Measurements from ENCODE around the genes SENP5, MELTF, RUBCN, RPL35A and LMLN.

GRCh38 chr3:196631907-196632932, 7.3 kb upstream of the NRROS start:
- PRO-cap, 2 experiments: peak in 2 of 2 experiments; most common plus-strand start chr3:196632567 (in 1); most common minus-strand start chr3:196632618 (in 2)

GRCh38 chr3:196867236-196868028, at the start of gene SENP5:
Gene SENP5 (plus strand): TSS chr3:196867920.
- PRO-cap, 2 experiments: peak in 2 of 2 experiments; most common plus-strand start chr3:196867920 (in 2); most common minus-strand start chr3:196867750 (in 2)

DNA sequence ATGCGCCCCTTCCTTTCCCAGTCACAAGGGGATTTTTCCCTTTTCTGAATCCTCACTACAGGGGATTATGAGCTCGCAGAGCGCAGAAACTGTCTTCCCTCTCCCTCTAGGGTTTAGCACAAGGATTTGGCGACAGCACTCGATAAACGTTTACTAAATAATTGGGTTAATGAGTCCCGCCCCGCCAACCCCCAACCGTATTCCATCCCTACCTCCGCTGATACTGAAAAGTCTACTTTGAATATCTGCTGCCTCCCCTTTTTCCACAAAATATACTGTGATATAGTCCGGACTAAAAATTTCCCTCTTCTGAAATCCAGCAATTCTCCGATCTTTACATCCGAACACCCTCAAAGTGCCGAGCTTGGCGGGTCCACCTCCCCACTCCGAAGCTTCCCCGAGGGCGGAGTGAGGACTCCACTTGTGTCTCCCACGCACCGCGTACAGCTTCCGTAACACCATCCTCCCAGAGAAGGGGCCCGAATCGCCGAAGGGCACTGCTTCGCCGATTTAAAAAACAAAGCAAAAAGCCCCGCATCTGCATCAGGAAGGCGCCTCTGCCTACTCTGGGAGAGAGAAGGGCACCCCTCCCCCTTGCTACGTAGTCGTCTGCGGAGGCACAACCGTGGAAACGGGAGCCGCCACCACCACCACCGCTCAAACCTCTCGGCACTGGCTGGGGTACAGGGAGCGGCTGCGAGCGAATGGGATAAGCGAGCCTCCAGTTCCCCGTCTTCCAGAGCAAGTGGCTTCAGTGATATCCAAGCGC, 647 bp downstream of the NCBP2 start:
- PRO-cap, 2 experiments: no peak in any of the 2 experiments

- PRO-cap, 2 experiments: no peak in any of the 2 experiments
These were observed 5.8 kb downstream of the NCBP2AS2 start for GRCh38 chr3:196948112-196948793.

- PRO-cap, 2 experiments: peak in 2 of 2 experiments; most common plus-strand start chr3:197029917 (in 2); most common minus-strand start chr3:197029811 (in 1)
These were observed at the start of gene MELTF for GRCh38 chr3:197029268-197030430. Gene MELTF (minus strand): TSS chr3:197029817.

GRCh38 chr3:197119251-197119969, 89.8 kb upstream of the MELTF start:
- PRO-cap, 2 experiments: no peak in any of the 2 experiments

DNA sequence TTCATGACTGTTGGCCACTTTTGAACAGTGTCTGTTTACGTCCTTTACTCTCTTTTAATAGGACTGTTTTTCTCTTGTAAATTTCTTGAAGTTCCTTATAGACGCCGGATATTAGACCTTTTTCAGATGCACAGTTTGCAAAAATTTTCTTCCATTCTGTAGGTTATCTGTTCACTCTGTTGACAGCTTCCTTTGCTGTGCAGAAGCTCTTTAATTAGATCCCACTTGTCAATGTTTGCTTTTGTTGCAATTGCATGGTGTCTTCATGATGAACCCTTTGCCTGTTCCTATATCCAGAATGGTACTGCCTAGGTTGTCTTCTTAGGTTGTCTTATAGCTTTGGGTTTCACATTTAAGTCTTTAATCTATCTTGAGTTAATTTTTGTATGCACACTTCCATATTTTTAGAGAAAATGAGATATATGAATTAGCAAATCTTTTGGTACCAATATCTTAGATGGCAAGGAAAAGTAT, 127.9 kb downstream of the DLG1 start:
- PRO-cap, 2 experiments: no peak in any of the 2 experiments

- PRO-cap, 2 experiments: no peak in any of the 2 experiments
These were observed 82.2 kb downstream of the DLG1 start for GRCh38 chr3:197216191-197216611.

- PRO-cap, 2 experiments: no peak in any of the 2 experiments
These were observed 62.1 kb downstream of the DLG1 start for GRCh38 chr3:197236198-197236776.

- PRO-cap, 2 experiments: no peak in any of the 2 experiments
These were observed 18.1 kb downstream of the DLG1 start for GRCh38 chr3:197280217-197280764.

DNA sequence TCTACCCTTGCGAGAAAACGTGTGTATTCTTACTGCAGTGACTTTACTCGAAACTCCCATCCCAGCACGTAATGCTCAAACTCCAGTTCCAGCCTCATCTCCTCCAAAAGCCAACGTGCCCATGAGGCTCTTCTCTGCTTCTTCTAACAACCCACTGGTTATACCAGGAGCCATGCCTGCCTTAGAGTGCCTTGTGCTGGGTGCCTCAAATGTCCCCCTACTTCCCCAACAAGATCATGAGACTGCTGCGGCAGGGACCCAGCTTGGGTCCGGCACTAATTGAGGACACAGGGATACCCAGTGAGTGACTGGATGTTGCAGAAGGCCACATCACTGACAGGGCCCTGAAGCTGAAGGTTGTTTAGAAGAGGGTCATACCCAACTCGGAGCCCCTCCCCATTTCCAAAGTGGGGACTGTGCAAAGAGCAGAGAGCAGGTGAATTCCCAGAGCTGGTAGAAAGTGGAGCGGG, 71.5 kb downstream of the BDH1 start:
- PRO-cap, 2 experiments: no peak in any of the 2 experiments

- PRO-cap, 2 experiments: peak in 2 of 2 experiments; most common plus-strand start chr3:197554723 (in 1); most common minus-strand start chr3:197554632 (in 1)
These were observed 977 bp downstream of the BDH1 start for GRCh38 chr3:197554434-197555547.

GRCh38 chr3:197736616-197737449, at the start of gene RUBCN:
Gene RUBCN (minus strand): TSS chr3:197736904.
- PRO-cap, 2 experiments: peak in 2 of 2 experiments; most common plus-strand start chr3:197737106 (in 1); most common minus-strand start chr3:197736914 (in 2)

DNA sequence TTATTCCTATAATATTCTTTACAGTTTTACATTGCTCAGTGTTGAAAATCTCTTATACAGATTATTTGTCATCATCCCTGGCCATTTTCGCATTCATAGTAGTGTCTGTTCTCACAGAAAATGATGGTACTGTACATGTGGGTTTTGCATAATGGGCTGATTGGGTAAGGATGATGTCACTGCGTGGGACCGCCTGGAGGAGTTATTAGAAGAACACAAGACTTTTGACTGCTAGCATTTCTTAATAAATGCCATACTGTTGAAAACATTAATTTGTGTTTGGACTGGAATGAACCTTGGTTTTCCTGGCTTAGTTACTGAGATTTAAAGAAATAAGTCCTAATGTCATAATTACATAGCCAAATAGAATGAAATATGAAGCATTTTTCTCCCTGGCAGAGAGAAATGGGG, 20.3 kb downstream of the LRCH3 start:
- PRO-cap, 2 experiments: no peak in any of the 2 experiments

DNA sequence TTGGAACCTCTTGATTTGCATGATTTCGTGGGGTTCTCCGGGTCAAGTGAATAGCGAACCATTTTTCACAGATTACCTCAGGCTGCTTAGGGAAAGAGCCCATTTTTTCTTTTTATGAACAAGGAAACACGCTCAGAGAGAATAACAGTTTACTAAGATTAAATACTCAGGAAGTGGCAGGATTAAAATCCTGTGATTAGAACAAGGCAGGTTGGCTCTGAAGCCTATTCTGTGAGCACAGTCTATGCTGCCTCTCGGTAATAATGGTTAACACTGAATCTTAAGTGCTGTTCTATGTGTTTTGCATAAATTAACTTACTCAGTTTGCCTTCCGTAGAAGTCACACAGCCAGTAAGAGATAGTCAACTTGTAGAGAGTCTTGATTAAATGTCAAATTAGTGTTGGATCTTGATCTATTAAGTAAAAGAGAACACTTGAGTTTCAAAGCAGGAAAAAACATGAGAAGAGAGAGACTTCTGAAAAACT, 59.9 kb downstream of the LRCH3 start:
- PRO-cap, 2 experiments: no peak in any of the 2 experiments

GRCh38 chr3:197949989-197950918, at the start of gene RPL35A:
Gene RPL35A (plus strand): TSS chr3:197950190.
- PRO-cap, 2 experiments: peak in 2 of 2 experiments; most common plus-strand start chr3:197950158 (in 1); most common minus-strand start chr3:197950205 (in 1)

GRCh38 chr3:197957506-197958305, 2.1 kb downstream of the IQCG start:
- PRO-cap, 2 experiments: no peak in any of the 2 experiments

DNA sequence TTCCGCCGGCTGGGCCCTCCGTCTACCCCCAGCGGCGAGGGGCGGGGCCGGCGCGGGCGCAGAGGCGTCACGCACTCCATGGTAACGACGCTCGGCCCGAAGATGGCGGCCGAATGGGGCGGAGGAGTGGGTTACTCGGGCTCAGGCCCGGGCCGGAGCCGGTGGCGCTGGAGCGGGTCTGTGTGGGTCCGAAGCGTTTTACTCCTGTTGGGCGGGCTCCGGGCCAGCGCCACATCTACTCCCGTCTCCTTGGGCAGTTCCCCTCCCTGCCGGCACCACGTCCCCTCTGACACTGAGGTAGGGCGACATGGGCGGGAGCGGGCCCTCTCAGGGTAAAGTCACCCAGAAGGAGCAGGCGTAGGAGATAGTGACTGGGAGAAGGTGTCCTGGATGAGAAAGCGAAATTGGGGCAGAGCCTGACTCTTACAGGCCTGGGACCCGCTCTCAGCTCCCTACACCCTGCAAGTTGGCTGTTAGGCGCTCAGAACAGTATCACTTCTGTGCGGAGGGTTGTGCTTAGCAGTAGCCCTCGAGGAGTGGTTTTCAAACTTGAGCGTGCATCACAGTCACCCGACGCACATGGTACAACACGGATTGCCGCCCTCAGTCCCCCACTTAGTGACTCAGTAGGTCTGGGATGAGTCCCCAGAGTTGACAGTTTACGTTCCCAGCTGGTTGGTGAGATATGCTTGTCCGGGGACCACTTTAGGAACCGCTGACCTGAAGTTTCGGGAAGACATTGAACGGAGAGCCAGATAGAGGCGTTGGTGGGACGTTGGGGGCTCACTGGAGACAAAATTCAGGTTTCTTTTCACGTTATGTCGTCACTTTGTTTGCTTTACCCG, at the start of gene LMLN:
Gene LMLN, plus strand, starts transcription at position 74 of the 845 bp plus-strand sequence.
- PRO-cap, 2 experiments: peak in 2 of 2 experiments; most common plus-strand start position 90 of the sequence (in 1)

Data from heart right ventricle (tissue), 2 donors.